ENCODE results near the genes AHCTF1 and OR2M5.

DNA sequence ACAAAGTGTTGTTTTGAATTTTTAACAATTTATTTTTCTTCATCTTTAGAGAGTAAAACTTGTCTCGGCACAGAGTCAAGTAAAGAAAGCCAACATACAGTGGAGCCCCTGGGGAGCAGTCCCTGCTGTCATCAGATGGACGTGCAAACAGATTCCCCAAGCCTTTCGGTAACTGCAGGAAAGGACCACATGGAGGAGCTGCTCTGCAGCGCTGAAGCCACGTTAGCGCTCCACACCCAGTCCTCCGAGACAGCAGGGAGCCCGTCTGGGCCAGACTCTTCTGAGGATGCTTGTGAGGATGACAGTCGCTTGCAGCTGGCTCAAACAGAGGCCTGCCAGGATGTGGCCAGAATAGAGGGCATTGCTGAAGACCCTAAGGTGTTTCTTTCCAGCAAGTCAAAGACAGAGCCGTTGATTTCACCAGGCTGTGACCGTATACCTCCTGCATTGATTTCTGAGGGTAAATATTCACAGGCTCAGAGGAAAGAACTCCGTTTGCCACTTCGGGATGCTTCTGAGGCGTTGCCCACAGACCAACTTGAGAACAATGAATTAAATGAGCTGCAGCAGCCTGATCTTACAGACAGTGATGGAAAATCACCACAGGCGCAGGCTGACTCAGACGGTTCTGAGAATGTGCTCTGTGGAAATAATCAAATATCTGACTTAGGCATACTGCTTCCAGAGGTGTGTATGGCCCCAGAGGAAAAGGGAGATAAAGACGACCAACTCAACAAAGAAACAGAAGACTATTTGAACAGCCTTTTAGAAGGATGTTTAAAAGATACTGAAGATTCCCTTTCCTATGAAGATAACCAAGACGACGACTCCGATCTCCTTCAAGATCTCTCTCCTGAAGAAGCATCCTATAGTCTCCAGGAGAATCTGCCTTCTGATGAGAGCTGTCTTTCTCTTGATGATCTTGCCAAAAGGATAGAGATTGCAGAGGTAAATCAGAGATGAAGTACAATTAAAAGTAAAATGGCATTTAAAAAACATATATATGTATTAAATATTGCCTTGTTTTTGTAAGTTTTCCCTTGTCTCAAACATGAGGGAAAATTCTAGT, 76.8 kb upstream of the SCCPDH start:
- PRO-cap = no peak

GRCh38 chr1:246849983-246850592, 81.7 kb downstream of the AHCTF1 start:
- PRO-cap = no peak

- PRO-cap = no peak
Observed at GRCh38 chr1:246855646-246856155, 76.0 kb downstream of the AHCTF1 start.

DNA sequence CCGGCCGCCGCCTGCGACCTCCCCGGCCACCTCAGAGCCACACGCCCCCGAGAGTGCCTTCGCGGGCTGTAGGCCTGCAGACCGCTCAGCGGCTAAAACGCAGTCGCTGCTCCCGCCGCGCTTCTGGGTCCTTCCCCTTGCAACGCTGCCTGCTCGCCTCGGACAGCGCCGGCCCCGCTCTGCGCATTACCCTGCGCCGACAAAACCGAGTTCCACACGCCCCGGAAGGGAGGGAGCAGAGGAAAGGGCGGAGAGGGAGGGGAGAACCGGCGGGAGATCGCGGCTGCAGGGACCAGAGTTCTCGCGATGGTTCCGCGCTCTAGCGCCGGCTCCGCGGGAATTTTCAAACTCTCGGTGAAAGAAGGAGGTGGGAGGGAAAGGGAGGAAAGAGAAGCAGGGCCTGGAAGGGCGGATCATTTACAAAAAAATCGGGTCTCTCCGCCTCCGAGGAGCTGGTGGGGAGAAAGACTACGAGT, at the start of gene AHCTF1:
AHCTF1 (minus strand) TSS at position 207 of the 476 bp plus-strand sequence.
- PRO-cap = bidirectional peak, plus-strand start at position 243 of the sequence, minus-strand start at position 207 of the sequence

DNA sequence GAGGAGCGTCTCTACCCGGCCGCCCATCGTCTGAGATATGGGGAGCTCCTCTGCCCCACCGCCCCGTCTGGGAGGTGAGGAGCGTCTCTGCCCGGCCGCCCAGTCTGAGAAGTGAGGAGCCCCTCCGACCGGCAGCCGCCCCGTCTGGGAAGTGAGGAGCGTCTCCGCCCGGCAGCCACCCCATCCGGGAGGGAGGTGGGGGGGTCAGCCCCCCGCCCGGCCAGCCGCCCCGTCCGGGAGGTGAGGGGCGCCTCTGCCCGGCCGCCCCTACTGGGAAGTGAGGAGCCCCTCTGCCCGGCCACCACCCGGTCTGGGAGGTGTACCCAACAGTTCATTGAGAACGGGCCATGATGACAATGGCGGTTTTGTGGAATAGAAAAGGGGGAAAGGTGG, 48.6 kb upstream of the ZNF124 start:
- PRO-cap = no peak

GRCh38 chr1:247228095-247228330, 56.2 kb upstream of the ZNF124 start:
- PRO-cap = no peak

DNA sequence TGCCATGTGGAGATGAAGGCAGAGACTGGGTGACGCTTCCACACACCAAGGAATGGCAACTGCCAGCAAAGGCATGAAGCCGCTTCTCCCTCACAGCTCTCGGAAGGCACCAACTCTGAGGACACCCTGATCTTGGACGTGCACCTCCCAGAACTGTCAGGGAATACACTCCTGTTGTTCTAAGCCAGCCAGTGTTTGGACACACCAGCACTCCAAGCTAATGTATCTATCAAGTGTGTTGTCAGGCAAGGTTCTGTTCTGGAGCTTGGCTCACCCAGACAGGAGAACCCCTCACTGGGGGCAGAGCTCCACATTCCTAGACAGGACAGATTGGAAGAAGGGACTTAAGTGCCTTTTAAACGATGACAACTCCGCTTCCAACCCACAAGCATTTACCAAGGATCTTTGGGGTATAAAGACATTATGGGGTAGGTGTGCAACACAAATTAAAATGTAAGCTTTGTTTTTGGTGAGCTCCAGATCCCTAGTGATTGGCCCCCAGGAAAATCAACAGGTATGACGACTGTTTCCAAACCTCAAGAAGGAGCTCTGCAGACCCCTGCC, 32.3 kb downstream of the ZNF496 start:
- PRO-cap = no peak

GRCh38 chr1:247331076-247331252, 703 bp downstream of the ZNF496 start:
- PRO-cap = bidirectional peak, plus-strand start at chr1:247331346, minus-strand start at chr1:247331221

GRCh38 chr1:247332656-247333691, 1.3 kb upstream of the ZNF496 start:
- PRO-cap = bidirectional peak, plus-strand start at chr1:247333084, minus-strand start at chr1:247333061; bidirectional peak, plus-strand start at chr1:247333318, minus-strand start at chr1:247333207

DNA sequence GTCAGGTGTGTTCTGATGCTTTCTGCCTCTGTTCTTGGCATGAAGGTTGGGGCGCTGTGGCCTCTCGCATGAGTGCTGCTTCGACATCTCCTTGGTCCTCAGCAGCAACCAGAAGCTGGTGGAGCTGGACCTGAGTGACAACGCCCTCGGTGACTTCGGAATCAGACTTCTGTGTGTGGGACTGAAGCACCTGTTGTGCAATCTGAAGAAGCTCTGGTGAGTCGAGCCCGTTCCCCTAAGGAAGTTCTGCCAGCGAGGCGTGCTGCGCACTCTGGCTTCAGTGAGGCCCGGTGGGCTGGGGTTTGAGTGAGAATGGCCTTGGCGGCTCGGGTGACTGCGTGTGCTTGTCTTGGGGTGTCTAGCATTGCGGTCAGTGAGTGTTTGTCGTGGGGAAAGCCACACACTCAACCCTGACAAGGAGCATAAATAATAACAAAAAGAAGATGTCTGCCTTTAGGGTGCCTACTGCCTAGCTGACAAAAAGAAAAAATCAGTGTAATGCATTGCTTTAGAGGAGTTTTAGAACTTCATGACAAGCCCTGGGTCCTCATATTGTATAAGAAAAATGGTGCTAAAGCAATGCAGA, 18.2 kb downstream of the NLRP3 start:
- PRO-cap = no peak

DNA sequence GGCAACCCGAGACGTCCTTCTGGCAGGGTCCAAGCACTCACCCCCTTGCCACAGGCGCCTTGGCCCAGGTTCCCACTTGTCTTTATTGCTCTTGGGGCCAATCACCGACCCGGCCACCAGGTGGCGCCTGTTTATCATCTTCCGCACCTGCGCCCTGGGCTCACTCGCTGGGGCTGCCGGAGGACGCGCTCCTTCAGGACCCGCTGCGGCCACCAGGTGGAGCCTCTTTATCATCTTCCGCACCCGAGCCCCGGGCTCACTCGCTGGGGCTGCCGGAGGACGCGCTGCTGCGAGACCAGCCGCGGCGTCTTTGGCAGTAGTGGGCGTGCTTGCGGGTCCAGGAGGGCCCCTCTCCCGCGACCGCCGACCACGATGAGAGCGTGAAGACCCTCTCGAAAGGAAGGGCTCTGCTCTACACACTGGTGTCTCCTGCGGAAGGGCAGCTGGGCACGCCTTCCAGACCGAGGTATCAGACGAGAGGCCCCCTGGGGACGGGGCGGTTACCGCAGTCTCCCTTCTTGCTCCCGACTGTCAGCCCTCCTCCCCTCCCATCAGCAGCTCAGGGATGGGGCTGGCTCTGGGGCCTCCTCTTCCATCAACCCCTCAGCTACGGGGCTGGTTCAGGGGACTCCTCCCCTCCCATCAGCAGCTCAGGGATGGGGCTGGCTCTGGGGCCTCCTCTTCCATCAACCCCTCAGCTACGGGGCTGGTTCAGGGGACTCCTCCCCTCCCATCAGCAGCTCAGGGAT, 11.6 kb upstream of the OR2L8 start:
- PRO-cap = unidirectional peak, plus-strand start at position 163 of the sequence; unidirectional peak, minus-strand start at position 530 of the sequence

DNA sequence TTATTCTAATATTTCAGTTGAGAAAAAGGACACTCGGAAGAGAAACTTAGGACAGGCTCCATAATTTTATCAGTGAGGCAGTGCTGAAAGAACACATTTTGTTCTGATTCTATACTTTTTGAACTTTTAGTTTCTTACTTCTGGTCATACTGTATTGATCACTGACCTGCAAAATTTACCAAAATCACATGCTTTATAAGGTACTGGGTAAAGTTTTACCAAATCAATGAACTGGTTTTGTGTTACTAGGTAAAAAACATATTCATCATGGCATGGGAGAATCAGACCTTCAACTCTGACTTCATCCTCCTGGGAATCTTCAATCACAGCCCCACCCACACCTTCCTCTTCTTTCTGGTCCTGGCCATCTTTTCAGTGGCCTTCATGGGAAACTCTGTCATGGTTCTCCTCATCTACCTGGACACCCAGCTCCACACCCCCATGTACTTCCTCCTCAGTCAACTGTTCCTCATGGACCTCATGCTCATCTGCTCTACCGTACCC, at the start of gene OR2M5:
OR2M5 (plus strand) TSS at position 268 of the 504 bp plus-strand sequence.
- PRO-cap = no peak

DNA sequence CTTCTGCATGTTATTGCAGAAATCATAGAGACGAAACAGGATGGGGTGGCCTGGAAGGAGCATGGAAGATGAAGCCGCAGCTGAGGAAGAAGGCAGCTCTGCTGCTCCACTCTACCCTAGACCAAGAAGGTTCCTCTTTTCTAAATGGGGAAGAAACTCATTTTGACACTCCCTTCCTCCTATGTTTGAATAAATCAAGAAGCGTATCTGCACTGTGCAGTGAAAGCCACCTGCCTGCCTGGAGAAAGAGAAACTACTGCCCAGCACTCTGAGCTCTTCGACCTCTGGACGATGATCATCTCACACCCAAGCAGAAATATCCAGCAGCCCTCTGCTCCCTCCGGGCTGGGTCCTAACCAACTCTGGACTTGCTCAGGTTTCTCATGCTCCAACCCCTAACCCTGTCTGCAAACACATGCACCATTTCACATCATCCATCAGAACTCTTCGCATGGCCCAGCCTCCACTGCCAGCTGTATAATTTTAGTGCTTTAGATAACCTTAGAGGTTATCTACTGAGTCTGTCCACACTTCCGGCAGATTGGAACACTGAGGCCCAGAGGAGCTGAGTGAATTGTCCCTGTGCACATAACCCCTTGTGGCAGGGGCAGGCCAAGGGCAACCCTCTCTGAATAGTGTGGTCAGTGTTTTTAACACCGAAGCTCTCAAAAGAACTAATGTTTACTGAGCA, 20.5 kb downstream of the SH3BP5L start:
- PRO-cap = no peak

DNA sequence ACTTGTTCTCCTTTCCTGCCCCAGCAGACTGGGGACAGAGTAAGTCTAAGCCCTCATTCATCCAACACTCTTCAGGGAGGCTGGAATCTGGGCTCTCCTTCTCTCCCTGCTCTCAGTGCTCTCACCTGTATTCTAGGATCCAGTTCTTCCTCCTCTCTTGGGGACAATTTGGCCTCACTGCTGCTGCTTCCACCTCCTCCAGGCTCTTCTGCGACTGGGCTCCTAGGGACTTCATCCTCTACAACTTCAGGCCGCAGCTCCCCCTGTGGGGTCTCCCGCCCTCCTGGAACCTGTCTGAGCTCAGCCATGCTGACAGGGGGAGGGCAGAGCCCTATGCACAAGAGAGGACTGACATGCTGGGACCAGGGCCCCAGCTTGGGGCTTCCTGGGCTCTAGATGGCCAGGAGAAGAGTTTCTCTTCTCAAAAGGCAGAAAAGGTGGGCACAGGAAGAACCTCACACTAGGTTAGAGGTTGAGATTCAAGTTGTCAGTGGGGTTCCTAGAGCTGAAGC, 1.0 kb downstream of the SH3BP5L start:
- PRO-cap = no peak

GRCh38 chr1:248828710-248829419, 3.1 kb upstream of the SH3BP5L start:
- PRO-cap = no peak